Neutrophil (primary cell): ENCODE measurements around the gene MARCHF6.

DNA sequence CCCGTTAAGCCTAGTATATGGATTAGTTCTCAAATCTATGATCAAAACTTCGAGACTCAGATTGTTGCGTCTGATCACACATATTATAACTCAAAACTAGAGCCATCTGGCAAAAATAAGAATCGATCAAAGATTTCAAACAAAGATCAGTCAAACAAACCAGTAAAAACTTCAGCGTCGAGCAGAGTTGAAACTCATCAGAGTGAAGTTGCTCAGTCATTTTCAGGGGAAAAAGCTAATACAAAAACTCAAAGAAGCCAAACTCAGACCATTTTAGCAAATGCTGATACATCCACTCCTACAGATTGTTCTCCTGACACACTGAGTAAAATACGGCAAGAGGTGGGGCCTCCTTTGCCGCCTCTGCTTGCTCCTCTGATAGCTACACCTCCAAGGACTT lies 41.4 kb downstream of the ICE1 start:
- PRO-cap = no peak

- PRO-cap = no peak
Observed at GRCh38 chr5:5464274-5465039, 42.0 kb downstream of the ICE1 start.

DNA sequence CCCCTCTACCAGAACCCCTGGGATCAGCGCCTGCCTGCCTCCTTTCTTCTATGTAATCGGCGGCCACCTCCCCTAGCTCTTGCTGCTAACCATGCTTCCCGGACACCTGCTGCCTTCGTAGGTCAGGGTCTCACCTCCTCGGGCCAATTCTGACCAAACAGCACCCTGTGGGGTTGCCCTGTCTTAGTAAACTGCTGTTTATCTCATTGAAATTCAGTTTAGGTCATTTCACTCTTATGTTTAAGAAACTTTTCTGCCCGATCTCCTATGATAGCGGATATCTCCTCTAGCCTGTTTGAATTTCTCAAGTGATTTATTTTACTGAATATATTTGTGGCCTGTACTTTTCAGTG lies 508 bp upstream of the MED10 start:
- PRO-cap = no peak

DNA sequence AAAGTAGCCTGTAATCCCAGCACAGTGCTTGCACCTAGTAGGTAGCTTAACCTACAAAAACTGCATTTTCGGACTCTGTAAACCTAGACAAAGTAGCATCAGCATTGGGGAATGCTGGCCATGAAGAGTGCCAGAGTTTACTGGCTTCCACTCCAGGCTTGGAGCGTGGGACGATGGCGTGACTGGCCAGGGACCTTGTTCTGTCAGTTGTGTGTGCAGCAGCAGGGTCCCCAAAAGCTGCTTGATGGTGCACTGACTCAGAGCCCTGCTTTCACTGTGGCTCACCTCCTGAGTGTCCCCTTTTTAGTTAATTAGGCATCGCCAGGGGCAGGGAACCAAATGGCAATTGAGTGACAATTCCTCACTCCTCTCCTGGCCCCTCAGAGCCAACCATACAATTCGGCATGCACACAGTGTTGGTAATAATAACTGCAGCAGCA lies 4.0 kb downstream of the UBE2QL1 start:
- PRO-cap = no peak

- PRO-cap = no peak
Observed at GRCh38 chr5:6592539-6593016, 40.3 kb downstream of the NSUN2 start.

DNA sequence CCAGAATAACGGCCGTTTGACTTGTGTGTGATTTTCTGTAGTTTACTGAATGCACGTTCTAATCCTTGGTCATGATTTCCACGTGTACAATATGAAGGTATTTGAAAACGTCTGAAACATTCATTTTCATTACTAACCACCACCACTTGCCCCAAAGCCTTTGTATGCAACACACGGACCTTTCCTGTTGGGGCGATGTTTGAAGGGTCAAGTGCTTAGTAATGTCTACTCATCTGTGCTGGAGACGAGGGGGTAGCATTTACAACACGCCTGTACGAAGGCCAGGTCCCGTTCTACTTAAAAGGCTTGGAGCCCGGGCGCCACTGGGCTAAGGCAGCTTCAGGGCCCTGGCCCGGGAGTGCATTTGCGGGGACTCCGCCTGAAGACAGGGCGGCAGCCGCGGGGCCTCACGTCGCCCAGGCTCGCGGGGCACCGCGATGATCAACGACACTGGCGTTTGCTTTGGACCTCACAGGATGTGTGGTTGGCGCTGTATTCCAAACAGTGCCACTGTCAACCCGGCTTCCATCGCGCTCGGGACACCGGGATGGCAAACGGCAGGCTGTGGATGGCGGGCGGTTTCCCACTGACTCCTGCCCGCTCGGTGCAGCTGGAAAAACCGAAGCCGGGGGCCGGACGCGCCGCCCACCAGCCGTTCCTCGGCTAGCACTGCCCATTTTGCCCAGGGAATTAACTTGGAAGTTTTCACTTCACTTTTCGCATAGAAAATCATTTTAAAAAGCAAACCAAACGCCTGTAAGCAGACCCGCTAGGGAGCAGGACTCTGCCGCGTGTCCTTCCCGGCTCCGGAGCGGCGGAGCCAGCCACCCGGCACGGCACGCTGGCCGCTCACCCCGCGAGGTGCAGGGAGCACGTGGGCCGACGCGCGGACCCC lies 1.0 kb upstream of the TENT4A start:
- PRO-cap = no peak

GRCh38 chr5:6759293-6759916 lies 46.2 kb downstream of the TENT4A start:
- PRO-cap = no peak

GRCh38 chr5:6766380-6767203 lies 53.4 kb downstream of the TENT4A start:
- PRO-cap = no peak

DNA sequence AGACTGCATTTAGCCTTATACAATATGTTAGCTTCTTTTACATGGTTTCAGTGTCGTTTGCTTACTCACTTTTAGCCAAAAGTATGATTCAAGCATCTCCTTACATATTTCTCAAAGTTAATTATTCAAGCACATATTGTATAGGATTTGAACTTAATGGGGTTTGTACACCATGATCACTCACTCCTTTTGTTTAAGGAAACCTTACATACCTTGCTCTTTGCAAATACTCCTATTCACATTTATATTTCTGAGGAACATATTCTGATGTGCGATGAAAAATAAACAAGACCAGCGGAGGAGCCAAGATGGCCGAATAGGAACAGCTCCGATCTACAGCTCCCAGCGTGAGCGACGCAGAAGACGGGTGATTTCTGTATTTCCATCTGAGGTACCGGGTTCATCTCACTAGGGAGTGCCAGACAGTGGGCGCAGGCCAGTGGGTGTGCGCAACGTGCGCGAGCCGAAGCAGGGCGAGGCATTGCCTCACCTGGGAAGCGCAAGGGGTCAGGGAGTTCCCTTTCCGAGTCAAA lies 252.8 kb downstream of the TENT4A start:
- PRO-cap = no peak

- PRO-cap = no peak
Observed at GRCh38 chr5:7394797-7395381, 1.0 kb upstream of the ADCY2 start.

DNA sequence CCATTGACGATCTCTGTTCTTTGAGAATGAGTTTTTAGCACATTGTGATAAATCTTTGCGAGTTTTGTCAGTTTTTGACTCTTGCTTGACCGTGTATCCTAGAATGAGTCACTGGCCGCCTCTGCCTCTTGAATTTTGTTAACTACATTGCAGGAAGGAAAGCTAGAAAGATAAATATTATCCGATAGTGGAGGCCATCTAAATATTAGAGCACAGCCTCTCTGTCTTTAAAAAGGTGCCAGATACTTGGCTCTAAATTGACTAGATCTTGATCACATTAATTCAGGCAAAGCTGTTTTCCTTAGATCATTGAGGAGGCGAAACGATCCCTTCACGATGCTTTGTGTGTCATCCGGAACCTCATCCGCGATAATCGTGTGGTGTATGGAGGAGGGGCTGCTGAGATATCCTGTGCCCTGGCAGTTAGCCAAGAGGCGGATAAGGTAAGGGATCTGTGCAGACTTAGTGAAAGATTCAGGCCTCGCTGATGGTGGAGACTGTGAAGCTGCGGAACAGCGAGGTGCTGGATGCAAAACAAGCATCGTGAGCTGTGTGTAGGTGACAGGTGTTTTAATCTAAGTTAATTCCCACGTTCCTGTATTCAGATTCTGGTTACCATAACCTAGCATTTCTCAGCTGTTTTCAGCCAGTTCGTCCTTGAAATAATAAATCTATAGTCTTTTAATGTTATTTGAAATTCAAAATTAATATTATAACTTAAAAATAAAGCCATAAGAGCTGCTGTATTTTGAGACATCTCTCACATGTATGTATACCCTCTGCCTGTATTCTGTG lies 12.3 kb downstream of the CCT5 start:
- PRO-cap = no peak

DNA sequence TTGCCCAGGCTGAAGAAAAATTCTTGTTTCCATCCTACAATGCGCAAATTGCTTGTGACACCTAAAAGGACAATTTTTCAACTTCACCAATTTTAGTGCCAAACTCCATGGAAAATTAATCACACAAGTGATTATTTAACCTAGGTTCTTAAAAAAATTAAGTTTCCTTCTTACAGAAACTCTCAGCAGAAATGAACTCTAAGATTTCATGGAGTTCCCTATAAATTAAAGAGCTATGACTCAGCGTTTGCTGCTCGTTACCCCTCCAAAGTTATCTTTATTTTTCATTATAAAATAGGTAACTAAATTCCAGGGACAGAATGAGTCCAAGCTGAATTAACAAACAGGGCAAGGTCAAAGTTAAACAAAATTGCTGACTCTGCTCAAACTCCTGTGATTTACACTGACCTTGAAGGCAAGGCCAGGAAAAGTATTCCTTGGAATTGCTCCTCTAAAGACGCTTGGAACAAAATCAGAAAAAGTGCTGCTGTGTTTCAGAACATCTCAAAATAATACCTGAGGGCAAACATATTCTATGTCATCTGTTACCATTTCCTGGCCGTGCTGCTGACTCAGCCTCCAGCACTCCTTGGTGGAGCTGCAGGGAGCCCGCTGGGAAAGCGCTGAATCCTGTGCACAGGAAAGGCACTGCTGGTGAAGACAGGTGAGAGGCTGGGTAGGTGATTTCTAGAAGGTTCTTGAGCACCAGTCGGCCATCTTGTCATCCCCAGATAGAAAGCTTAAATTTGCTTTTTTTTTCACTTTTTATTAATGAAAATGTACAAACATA lies 2.5 kb upstream of the CMBL start:
- PRO-cap = no peak

DNA sequence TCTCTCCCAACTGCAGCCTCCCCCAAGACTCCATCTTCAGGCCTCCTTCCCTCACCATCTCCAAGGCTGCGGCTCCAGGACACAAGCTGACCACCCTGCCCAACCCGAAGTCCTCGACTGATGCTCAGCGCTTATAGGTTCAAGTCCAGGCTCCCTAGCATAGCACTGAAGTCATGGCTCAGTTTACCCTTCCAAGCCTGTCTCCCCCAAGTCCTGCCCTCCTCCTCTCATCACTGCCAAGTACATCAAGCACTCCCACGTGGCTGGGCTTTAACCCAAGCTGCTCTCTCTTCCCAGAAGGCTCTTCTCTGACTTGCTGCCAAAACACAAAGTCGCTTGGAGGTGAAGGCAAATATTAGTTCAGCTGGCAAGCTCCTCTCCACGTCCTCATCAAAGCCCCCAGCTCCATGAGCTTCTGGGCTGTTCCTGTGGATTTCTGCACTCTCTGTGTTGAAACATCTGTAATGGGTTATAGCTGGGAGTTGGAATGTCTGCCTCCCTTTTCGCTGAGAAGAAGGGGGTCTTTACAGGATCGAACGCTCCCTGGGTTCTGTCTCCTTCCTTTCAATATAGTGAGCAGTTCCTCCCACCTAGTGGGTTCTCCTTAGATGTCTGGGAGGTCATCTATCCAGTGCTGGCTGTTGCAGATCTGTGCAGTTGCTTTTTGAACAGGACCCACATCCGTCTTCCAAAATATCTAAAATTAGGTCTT lies 22.0 kb upstream of the MARCHF6 start:
- PRO-cap = no peak

DNA sequence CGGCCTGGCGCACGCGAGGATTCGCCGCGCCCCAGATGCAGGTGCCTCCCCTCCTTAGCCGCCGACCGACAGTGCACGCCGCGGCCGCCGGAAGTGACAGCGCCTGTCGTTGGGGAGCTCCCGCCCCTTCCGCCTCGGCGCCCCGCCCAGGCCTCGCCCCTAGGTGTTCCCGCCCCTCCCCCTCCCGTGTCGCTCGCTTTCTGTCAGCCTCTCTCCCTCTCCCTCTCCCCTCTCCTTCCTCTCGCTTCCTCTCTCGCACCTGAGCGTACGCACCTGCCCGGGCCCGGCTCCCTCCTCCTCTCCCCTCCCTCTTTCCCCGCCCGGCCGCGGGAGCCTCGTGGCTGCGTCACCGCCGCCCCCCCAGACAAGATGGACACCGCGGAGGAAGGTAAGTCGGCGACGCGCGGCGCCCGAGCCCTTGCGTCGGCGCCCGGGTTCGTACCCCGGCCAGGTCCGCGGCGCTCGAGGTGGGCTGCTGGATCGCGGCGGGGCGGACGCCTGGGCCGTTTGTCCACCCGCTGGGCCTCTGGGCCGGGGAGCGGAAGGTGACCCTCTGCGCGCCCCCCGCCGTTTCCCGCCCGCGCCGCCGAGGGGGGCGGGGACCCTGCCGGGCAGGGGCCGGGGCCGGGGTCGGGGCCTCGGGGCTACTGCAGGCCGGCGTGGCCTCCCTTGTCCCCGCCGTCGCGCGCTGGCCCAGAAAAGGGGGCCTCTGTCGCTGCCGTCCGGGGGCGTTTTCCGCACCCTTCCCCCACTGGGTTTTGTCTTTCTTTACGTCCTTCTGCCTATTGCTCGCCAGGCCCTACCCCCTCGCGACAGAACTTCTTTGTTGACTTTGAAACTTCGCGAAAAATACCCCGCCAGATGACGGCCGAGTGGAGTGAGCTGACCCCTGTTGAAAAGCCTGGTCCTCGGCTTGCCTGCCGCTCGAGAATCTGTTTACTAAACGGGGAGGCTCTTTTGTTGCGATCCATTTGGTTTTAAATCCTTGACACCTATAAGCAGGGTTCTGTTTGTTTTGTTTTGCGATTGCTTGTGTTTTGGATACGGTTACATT lies at the start of gene MARCHF6:
Gene MARCHF6 (plus strand): TSS at position 166 of the 1,054 bp plus-strand sequence.
- PRO-cap = bidirectional peak, plus-strand start at position 166 of the sequence, minus-strand start at position 73 of the sequence; bidirectional peak, plus-strand start at position 860 of the sequence, minus-strand start at position 683 of the sequence

DNA sequence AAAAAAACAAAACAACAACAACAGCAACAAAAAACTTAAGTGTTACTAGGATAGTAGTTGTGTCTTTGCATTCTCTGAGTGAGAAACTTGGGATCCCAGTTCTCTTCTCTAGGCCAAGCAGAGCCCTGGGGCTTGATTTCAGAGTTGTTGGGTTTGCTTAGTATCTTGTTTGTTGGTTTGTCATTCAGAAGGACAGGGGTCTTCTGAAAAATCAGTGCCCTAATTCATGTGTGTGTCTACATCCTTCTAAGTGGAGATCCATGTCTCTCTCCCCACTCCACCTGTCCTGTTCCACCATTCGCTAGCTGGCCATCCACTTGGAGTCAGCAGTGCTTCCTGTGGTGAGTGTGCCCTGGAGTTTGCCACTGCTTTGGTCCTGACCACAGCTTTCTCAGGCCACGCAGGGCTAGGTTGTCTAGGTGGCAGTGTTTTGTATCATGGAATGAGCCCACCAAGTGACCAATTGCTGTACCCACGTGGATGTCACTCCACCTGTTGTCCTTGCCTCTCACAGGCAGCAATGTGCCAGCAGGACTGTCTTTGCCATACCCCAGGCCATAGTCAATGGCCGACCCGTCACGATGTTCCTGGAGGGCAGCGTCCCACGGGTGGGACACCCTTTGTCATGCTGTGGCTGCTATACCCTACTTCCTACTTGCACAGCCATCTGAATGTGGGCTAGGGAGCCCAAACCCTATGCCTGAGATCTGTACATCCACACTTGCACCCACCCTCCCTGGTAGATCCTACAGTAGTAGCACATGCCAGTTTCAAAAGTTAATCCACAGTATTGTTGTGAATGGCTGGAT lies 19.8 kb downstream of the MARCHF6 start:
- PRO-cap = no peak

DNA sequence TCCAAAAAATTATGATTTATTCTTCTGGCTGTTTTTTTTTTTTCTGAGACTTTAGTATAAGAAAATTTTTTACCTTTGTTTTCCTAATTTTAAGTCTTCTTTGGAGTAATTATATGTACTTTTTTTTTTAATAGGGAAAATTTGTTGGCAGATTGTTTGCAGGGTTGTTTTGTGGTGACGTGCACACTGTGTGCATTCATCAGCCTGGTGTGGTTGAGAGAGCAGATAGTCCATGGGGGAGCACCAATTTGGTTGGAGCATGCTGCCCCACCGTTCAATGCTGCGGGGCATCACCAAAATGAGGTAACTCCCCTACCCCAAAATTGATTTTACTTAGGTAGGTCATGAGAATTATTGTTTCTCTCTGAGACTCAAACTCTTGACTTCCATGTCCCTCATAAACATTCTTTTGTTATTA lies 36.7 kb downstream of the MARCHF6 start:
- PRO-cap = no peak

- PRO-cap = no peak
Observed at GRCh38 chr5:10460480-10460876, 18.8 kb downstream of the ROPN1L start.

DNA sequence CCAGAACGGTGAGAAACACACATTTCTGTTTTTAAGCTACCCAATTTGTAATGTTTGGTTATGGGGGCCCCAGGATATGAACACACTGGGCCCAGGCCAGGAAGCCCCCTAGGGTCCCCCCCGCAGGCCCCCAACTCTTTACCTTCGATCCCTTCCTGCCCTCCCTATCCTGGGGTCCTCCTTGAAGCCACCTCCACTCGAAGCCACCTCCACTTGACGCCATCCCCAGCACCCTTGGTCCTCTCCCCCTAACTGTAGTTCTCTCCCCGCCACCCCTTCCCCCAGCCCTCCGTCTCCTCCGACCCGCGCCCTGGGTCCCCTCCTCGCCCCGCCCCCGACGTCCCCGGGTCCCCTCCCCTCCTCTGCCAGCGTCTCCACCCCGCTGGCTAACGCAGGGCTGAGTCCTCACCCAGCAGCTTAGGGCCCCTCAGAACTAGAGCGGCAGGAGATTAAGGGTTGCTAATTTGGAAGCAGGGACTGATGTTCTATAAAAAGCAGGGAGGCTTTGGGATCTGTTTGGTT lies 30.7 kb upstream of the ANKRD33B start:
- PRO-cap = no peak

- PRO-cap = no peak
Observed at GRCh38 chr5:10704907-10705412, 56.1 kb downstream of the DAP start.

- PRO-cap = no peak
Observed at GRCh38 chr5:10745465-10746277, 15.4 kb downstream of the DAP start.